OVCAR3 (cell line): ENCODE data around the genes MBNL2 and FARP1.

GRCh38 chr13:92752375-92752971 is 474.1 kb upstream of the GPC6 start:
- RRBS, result no CpG with 5 or more reads among the region's 27 CpGs

GRCh38 chr13:93226404-93226672 is 269 bp upstream of the GPC6 start:
- RRBS, result no CpG with 5 or more reads among the region's 4 CpGs

GRCh38 chr13:93235172-93235628 is 8.6 kb downstream of the GPC6 start:
- RRBS, result no CpG with 5 or more reads among the region's 1 CpG

DNA sequence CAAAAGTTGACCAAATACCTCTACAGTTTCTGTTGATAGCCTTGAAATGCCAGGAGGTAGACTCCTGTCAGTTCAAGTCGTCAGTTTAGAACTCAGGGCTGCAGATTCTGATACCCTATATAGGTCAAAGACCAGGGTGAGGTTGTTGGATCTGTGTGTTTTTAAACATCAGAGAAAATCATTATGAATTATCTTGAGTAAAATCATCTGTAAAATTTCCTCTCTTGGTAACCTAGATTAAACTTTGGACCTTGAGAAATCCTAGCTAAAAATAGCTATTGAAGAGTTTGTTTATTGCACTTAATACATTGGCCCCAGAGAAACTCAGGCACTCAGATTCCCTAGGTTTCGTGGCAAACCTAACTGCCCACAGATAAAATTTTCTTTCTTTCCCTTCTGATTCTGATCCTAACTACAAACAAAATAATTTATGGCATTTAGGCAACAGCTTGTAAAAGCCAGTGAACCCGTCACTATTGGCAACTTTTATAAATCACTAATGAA is 102.3 kb downstream of the GPC6 start:
- RRBS, result no CpG with 5 or more reads among the region's 3 CpGs

- RRBS, result no CpG with 5 or more reads among the region's 3 CpGs
These were observed 7.0 kb downstream of the GPR180 start for GRCh38 chr13:94608655-94609134.

- RRBS, result no CpG with 5 or more reads among the region's 12 CpGs
These were observed 743 bp upstream of the ABCC4 start for GRCh38 chr13:95301998-95302389.

GRCh38 chr13:95403367-95404700 is 102.6 kb upstream of the ABCC4 start:
- RRBS, result no CpG with 5 or more reads among the region's 38 CpGs

DNA sequence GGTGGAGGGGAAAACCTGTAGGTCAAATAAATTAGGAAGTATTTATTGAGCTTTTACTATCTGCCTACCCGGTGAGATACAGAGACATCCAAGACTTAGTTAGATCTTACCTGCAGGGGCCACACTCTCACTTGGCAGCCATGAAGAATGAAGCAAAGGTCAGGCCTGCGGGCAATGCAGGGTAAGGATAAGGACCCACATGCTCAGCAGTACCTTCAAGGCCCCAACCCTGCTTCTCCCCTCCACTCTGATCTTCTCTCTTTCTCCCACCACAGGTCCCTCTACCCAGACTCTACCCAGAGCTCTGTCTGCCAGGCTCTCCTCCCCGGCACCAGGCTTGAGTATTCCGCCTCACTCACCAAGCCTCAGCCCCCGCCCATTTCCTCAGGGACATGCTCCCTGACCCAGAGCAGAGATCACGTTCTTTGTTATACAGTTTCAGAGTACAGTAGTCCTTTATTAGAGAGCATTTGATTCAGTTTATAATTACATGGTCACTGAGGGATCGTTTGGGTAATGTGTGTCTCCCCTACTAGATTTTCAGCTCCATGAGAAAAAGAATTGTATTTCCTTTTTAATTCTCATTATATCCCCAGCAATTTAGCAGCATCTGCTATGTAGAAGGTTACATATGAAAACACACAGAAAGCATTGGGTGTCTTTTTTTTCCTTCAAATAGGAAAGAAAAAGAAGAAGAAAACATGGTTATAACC is 18.8 kb upstream of the CLDN10 start:
- RRBS, result no CpG with 5 or more reads among the region's 7 CpGs

GRCh38 chr13:95676017-95677079 is 591 bp upstream of the DNAJC3 start:
- RRBS, result 4% methylated on average over 36 of the region's 71 CpGs

DNA sequence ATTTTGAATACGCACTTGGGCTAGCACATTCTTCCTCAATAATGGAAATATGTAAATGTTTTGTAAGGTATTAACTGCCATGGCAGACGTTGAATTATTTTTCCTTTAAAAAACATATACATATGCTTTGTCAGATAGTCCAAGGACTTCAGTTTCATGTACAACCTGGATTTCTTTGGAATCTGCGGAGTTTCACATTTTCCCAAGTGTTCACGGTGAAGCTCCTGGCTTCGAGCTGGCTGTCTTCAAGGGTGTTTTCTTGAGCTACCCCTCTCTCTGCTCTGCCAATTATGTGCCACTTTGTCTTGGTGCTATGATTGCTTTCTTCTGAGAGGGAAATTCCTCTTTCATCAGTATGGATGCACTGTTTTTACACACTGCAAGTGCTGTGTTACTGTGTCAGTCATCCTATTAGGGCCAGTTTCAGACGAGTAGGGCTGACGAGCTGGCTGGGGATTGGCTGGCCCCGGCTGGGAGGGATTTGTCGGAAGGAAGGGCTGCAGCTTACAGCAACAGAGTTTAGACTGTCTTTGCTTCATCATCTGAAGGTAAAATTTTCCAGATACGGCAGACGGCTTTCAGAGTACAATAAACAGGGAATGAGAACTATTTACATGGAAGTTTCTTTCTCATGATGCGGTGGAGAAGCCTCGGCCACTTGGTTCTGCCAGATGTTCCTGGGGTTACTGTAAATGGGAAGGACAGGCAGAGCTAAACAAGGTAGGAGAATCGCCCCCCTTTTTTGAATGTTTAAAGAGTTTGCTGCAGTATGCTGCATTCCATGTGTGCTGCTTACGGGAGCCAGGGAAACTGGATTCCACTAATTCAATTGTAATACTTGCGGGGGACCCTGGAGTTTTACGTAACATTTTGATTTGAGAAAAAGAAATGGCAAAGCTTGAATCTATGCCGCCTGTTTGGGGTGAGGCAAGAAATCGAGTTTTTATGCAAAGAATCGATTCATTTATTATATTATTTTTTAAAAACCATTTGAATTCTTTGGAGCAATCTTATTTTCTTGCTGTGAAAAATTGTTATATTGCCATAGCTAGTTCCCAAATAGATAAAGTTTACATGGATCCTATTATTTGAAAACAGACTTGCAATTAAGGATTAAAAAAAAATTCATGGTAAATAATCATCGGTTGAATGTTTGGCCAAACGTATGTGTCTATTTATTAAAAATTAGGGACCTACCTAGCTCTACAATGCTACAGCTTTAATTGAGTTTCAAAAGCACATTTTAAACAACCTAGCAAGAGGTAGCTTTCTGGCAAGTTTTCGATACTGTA is at the start of gene MBNL2:
Gene MBNL2 (plus strand): TSS at position 522 of the 1,292 bp plus-strand sequence.
- RRBS, result no CpG with 5 or more reads among the region's 23 CpGs

DNA sequence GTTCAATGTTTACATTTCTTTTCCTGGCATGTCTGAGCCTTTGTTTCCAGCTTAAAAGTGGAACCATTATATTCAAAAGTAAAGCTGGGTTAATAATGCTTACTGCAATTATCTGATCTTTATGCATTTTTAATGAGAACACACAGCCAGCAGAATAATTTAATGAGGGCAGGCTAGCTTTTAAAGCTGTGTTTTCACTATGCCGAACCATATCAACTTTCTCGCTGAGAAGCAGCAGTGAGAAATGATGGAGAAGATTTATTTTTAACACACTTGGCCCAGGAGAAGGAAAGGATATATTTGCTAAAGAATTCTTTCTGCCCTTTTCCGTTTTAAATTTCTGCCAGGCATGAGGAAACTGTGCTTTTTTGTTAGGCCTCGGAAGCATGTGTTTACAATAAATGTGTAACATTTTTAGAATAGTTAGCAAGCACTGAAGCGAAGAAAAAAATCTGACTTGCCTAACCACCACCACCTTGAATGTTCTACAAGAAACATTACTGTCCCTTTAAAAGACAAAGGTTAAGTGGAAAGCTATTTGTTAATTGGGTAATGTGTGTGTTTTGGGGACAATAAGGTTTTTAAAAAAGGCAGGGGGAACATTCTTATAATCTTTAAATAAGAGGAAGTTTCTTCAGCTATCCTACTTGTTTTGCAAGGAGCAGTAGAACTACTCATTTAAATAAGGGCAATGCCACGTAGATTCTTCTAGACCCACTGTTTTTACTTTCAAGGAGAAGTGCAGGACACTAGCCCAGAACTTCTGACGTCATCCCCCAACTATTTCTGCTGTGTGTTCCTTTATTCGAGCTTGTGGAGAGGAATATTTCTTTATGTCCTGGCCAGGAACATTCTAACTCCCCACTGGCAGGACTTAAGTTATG is 1.2 kb downstream of the MBNL2 start:
- RRBS, result no CpG with 5 or more reads among the region's 8 CpGs

DNA sequence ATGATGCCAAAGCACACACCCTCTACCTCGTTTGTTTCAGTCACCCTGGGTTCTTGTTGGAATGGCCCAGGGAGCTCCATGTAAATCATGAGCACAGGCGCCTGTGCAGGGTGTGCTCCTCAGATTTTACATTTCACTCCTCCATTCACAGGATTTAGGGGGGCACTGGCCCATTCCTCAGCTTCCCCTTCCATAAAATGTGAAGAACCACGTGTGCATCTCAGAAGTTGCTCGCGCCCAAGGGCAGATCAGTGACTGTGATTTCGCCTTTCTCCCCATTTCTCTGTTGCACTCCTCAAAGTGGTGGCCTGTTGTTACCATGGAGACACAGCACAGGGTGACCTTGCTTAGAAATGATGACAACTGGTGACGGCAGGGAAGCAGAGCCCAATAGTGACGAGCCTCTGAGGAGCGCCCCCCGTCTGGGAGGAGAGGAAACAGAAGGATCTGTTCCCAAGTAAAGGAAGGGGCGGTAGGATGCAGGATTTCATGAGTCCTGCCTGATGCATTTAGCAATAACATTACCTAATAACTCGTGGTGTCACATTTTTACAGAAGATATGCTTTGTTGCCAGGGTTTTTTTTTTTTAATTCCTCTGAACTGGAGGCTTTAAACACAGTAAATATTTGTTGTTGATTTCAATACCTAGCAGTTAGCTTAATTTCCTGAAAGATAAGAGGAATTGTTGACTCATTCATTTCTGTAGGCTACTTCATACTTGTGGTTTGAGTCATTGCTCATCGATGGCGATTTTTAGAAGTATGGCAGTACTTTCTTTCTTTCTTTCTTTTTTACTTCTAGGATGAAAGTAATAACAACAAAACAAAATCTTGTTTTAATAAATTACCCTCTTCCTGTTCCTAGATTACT is 35.7 kb downstream of the MBNL2 start:
- RRBS, result no CpG with 5 or more reads among the region's 14 CpGs

DNA sequence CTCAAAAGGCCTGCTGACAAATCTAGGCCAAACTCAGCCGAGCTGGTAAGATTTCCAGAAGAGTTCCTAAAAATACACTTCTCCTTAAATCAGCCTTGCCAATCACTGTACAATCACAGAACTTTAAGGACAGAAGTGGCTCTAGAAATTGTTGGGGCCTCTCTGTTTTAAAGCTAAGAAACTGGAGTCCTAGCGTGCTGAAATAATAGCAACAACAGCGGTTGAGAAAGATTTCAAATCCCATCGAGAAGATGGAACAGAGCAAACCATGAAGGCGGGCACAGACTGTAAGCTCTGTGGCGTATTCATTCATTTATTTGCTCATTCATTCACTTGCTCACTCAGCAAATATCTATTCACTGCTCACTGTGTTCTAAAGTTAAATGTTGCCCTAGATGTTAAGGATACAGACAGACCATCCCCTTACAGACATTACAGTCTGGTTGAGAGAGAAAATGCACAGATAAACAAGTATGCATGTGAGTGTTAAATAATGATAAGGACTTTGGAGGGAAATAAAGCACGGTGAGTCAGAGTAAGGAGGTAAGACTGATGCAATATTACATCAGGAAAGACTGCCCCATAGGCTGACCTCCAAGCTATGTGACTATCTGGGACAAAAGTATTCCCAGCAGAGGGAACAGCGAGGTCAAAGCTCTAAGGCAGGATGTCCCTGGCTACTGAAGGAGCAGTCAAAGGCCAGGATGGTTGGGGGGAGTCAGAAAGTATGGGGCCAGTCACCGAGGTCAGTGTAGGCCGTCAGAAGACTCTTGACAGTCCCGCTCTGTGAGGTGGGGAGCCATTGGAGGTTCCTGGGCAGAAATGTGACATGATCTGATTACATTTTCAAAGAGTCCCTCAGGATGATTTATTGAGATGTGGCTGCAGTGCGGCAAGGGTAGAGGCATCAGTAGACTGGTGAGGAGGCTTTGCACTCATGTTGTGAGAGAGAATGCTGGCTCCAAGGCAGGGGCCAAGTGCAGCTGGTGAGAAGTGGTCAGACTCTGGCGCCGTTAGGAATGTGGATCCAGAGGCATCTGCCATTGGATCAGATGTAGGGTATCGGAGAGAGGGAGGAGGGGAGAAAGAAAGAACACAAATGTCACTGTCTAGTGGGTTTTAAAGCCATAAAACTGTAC is 37.8 kb downstream of the MBNL2 start:
- RRBS, result no CpG with 5 or more reads among the region's 15 CpGs

GRCh38 chr13:97261216-97261951 is 39.3 kb downstream of the MBNL2 start:
- RRBS, result no CpG with 5 or more reads among the region's 10 CpGs

DNA sequence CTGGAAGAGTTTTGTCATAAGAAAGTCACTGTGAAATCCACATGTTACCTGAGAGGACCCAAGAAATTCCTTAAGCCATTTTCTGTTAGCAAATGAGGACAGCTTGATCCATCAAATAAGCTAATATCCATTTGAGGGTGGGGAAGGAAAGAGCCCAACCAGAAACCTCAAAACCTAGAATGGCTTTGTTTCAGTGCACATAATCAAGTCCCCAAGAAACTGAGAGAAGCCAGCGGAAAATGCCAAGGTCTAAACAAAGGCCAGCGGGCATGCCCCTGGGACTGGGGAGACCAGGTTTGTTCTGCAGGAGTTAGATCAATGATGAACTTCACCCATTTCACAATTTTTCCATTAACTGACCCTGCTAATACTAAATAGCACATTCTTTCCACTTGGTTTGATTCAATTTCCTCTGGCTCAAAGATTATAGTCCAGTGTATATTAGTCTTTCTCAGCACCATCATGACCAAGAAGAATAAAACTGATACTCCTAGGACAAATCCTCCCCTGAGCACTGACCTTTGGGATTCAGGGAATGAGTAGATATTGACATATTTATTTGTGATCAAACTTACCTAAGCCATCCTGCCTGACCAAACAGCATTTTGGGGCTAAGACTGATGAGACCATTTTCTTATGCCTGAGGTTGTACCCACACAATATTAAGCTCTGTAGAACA is 66.3 kb downstream of the MBNL2 start:
- RRBS, result no CpG with 5 or more reads among the region's 2 CpGs

- RRBS, result no CpG with 5 or more reads among the region's 5 CpGs
These were observed 93.6 kb upstream of the RAP2A start for GRCh38 chr13:97340270-97340904.

GRCh38 chr13:97368182-97368966 is 65.6 kb upstream of the RAP2A start:
- RRBS, result no CpG with 5 or more reads among the region's 5 CpGs

DNA sequence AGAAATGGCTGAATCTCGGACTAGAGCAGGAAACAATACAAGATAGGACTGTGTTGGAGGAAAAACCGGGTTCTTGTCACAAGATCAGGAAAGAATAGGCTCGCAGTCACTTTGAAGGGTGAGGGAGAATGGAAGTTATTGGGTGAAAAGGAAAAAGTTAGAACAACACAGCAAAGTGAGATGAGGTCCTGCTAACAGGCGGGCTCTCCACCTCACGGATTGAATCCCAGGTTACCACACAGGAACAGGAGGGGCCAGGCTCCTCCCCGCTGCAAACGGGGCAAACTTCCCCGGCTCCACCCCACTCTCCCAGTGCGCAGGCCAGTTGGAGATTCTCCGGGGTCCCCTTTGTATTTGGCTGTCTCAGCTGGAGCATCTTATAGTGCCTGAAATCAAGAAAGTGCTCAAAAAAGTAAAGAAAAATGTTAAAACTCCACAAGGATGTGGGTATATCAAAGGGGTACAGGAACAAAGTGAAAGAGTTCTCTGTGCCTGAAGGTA is 78.3 kb upstream of the IPO5 start:
- RRBS, result no CpG with 5 or more reads among the region's 10 CpGs

GRCh38 chr13:98142351-98143169 is at the start of gene FARP1:
Gene FARP1, plus strand, starts transcription at chr13:98143094.
- RRBS, result 4% methylated on average over 50 of the region's 103 CpGs

DNA sequence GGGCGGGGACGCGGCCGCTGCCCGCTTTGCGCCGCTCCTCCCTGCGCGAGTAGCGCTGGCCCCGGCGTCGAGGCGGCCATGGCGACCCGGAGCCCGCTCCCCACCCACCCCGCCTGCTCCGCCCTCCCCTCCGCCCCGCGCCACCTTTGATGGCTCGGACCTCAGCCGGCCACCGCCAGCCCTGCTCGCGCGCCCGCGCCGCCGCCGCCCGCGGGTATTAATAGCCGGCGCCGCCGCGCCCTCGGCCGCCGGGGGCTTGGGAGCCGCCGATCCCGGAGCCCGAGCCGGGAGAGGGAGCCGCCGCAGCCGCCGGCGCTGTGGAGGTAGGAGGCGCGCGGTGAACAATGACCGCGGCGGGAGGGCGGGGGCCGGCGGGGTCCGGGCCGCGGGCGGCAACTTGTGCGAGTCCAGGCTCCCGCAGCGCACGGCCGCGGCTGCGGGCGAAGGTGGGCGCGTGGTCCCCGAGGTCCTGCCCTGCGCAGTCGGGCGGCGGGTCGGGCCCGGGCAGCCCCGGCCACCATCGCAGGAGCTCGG is 343 bp downstream of the FARP1 start:
- RRBS, result 6% methylated on average over 44 of the region's 86 CpGs